Gastrocnemius medialis (tissue), 3 donors: ENCODE data around the gene CFHR5.

DNA sequence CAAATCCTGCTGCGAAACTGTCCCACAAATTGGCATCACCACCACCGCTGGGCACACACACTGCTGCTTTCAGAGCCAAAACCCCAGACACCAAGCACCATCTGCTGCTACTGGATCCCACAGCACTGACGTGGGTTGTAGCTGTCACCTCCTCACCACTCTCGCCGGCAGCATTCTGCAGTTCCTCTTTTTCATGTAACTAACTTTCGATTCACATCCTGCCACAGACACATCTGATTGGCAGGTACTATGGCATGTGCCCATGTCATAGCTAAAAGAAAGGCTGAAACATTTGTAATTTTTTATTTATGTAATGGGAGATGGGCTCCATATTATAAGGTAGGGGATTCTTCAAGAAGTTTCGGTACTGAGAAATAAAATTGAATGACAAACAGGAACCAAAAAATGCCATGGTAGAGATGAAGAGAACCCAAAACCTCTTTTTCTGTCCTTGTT, 26.8 kb upstream of the RGS13 start:
- PRO-cap: no peak
- RAMPAGE, long total RNA, 3 experiments: no peak in any of the 3 experiments

DNA sequence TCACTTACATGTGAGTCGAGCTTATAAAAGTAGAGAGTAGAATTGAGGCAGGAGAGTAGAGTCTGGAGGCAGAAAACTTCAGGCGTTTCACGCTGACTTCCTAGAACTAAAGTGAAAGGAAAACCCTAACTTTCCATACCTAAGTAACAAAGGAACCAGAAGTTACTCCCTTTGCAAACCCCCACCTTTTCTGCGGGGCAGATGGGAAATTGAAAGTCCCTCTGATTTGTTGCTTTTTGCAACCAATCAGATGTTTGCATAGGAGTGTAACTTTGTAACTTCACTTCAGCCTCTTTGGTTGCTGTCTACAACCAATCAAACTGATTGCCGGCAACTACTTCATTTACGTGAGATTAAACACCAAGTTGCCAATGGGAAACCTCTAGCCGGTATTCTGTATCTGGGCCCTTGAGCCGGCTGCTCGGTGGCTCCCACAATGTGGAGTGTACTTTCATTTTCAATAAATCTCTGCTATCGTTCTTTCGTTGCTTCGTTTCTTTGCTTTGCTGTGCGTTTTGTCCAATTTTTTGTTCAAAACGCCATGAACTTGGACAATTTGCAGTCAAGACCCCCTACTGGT, 69.4 kb upstream of the RGS2 start:
- PRO-cap: no peak
- RAMPAGE, long total RNA, 3 experiments: no peak in any of the 3 experiments

DNA sequence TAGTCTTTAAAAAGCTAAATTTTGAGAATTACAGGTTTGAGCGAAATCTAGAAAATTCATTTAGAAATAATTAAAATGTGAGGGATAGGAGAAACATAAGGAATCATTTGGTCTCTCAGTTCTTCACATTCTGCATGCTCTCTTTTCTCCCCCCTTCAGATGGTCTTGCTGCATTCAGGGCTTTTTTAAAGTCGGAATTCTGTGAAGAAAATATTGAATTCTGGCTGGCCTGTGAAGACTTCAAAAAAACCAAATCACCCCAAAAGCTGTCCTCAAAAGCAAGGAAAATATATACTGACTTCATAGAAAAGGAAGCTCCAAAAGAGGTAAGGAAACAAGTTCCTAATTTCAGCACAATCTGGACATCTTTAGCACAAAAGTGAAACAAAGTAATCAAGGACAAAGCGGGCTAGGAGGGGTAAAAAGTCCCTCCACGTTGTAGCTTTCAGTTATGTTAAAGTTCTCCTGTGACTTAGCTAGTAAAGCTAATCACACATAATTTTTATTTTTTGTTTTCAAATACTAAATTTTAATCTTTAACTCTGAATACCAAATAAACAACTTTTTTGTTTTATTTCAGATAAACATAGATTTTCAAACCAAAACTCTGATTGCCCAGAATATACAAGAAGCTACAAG, 2.1 kb downstream of the RGS2 start:
- PRO-cap: no peak
- RAMPAGE, long total RNA, 3 experiments: no peak in any of the 3 experiments

DNA sequence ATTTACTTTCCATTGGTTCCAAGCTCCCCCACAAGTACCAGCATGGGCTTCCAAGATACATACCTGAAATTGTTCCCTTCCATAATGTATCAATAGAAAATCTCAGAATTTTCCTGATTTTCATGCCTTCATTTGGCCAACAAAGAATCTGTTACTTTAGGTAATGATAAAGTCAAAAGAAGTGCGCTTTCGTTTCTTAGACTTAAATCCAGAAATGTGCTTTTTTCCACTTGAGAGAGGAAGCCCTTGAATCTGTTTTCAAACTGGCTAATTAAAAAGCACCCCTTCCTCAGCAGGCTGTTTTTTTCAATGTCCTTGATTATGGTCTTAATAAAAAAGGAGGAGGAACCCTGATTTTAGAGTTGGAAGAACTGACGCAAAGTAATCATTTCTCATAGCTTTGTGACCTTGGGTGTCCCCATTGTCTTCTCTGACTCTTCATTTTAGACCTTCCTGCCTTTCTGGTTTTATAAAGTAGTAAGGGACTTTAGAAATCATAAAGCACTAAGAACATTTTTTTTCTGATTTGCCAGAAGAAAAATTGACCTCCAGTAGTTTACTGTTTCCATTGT, 3.9 kb downstream of the RGS2 start:
- PRO-cap: no peak
- RAMPAGE, long total RNA, 3 experiments: no peak in any of the 3 experiments

DNA sequence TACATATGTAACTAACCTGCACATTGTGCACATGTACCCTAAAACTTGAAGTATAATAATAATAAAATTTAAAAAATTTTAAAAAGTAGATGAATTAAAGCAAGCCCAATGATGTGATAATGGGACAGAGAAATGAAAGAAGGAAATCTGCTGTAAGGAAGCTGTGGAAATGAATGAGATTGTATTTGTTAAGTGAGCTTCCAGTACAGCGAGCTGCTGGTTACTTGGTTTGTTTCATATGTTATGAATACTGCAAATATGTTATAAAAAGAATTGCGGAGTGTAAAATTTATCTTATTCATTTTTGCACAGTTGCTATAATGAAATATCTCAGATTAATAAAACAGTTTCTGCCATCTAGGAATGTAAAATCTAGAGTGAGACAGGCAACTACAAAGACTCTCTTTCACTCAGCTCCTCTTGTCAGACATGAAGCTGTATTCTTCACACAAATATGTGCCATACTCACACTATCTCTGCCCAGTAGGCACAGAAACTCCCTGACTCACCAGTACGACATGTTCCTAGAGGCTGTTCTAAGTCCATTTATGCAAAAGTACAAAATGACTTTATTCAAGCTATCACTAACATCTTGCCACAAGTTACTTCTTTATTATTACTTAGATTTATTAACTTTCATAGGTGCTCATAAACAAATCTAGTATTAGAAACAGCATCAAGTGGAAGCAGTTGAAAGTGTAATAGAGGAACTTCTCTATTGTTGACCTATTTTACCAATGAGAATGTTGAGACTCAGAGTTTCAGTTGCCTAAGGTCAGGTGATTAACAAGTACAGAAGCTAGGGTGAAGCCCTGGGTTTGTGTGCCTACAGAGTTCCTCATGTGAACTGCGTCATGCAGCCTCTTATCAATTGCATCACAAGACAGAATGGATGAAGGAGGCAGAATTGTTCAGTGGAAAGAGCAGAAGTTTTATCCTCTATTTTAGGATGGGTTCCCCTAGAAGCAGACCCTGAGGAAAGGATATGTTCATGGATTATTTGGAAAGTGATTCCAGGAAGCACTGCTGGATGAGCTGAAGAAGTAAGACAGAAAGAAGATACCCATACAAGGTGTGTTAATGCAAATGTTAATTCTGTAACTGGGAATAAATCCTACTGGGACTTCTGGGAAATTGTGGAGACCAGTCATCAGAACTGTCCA, 98.8 kb downstream of the RGS2 start:
- PRO-cap: no peak
- RAMPAGE, long total RNA, 3 experiments: no peak in any of the 3 experiments

DNA sequence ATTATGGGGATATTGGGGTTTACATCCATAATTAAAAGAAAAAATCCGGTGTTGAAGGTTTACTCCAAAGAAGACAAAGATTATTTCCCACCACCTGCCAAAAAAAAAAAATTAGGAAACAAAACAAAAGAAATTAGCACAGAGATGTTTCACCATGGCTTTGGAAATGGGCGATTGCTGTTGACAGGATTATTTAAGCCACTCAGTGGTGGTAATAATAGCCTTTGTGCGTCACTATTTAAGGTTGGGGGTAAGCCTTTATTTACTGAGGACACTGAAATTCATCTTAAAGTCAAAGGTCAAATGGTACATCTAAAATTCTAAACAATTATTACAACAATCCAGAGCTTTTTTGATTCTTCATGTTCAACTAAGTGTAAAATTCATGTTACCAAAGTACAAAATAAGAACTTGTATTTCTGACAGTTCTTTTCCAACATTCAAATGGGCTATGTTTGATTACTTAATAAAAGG, 713 bp upstream of the GLRX2 start:
- PRO-cap: no peak
- RAMPAGE, long total RNA, 3 experiments: no peak in any of the 3 experiments

DNA sequence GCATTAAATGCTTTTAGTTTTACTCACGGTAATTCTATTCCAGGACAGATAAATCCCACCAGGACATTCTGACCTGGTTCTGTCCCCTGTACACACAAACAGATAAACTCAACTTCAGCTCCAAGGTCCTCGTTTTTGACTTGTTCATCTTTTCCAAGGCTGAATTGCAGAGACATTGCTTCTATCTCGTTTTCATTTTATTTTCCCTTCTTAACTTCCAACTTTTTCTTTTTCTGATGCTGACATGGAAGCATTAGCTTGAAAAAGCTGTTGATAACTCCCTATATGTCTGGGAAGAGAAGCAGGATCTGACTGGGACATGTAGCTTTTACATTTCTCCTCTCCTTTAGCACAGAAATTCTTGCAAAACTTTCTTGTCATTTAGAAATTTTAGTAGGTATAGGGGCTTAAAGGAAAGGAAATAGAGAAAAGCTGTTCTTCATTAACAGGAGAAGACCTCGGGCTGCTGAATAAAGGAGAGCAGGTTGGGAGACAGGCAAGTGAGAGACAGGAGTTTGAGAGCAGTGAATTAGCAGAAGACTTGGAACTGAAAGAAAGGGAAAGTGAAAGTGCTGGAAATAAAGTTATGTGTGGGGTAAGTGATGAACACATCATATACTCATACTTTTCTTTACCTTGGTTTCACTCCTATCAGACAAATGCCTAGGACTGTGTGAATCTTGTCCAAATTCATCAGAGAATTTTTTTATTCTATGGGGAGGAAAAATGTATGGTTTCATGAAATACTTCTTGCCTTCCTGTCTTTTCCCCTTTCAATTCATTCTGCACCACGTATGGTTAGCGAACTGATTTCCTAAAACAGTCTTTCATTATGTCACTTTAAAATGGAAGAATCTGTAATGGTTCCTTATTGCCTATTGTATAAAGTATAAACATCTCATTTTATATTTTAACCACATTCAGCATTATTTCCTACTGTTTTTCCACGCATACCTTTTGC, 231.9 kb upstream of the B3GALT2 start:
- PRO-cap: no peak
- RAMPAGE, long total RNA, 3 experiments: no peak in any of the 3 experiments

DNA sequence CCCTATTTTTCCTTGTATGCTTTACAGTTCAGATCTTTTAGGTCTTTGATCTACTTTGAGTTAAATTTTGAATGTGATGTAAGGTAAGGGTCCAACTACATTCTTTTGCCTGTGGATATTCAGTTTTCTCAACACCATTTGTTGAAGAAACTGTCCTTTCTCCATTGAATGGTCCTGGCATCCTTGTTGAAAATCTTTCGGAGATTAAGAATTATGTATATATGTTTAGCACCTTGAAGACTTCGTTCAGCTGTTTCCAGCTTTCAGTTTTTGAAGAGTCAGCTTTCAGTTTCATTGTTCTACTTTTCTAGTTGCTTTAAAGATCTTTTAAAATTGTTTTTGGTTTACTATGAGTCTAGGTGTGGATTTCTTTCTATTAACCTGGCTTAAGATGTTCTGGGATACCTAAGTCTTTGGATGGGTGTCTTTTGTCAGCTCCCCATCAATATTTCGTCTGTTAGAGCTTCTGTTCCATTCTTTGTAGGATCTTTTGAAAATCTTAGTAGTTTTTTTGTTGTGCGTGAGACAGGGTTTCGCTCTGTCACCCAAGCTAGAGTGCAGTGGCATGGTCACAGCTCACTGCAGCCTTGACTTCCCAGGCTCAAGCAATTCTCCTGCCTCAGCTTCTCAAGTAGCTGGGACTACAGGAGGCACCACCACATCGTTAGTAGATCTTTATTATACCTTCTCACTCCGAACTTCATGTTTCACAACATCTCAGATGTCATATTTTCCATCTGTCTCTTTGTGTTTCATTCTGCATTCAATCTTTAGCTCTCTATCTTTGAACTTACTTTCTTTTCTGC, 353.4 kb upstream of the B3GALT2 start:
- PRO-cap: no peak
- RAMPAGE, long total RNA, 3 experiments: no peak in any of the 3 experiments

- PRO-cap: no peak
- RAMPAGE, long total RNA, 3 experiments: no peak in any of the 3 experiments
Observed at GRCh38 chr1:193549059-193549534, 362.7 kb upstream of the B3GALT2 start.

DNA sequence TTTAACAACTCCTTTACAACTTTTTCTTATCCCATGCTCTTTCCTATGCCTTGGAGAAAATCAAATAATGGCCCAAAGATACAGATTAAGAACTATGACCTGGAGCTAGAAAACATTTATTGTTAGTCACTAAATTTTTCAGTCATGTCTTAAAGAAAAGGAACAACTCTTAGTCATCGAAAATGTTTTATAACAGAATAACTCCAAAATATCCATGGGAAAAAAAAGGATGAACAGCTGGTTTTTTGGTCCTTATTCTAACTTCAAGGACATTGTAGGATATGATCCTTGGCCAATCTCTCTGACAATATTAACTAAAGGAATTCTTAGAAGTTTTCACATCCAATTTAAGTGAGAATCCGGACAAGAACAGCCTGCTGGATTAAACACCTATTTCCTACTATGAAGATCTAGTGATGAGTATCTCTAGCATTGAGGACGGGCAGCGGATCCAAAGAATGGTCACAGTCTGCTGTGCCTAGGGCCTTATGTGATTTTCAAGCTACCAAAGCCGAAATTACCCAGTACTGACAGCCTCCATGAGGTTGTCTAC, 1696.7 kb downstream of the KCNT2 start:
- PRO-cap: no peak
- RAMPAGE, long total RNA, 3 experiments: no peak in any of the 3 experiments

DNA sequence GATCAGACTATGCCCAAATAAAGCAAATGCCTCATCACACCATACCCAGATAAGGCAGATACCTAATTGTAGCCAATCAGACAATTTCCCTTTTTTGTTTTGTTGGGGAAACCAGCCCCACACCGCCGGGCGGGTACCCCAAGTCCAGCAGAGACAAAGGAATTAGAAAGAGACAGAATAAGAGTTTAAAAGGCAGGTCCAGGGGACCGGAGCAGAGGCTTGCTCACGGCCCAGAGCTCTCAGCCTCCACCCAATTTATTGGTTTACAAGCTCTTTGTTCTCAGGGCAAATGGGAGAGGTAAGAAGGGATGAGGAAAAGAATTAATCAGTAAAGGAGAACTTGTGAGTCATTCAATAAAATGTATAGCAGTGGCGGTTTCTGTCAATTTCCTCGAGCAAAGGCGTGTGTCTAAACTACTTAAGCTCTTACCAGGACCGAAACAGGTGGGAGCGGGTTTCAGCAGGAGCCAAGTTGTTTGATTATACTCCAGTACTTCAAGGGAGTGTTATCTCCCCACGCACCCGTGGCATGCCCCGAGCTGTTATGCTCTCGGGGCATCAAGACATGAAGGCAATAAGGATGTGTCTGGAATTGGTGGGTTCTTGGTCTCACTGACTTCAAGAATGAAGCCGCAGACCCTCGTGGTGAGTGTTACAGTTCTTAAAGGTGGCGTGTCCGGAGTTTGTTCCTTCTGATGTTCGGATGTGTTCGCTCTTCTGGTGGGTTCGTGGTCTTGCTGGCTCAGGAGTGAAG, 886.7 kb downstream of the KCNT2 start:
- PRO-cap: no peak
- RAMPAGE, long total RNA, 3 experiments: no peak in any of the 3 experiments

DNA sequence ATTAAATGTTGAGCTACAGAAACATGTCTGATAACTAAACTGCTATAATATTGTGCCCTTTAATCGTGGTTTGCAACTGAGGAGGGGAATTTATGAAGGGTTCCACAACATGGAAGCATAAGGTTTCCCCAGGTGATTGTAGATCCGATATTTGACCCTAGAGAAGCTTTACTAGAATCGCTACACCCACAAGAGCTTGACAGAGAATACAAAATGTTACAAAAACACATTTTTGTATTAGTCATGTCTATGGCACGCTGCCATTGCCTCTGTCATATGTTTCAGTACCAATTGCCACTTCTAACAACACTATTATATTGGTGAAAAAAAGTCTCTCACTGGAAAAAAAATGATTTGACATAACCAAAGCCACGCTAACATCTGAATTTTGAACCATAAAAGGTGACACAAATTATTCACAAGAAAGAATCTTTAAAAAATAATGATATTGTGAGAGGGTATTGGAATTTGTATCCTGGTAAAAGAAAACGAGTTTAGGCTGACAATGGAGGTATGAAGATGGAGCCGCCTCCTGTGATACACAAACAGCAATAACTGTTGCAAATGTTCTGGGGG, 214.5 kb downstream of the KCNT2 start:
- PRO-cap: no peak
- RAMPAGE, long total RNA, 3 experiments: no peak in any of the 3 experiments

DNA sequence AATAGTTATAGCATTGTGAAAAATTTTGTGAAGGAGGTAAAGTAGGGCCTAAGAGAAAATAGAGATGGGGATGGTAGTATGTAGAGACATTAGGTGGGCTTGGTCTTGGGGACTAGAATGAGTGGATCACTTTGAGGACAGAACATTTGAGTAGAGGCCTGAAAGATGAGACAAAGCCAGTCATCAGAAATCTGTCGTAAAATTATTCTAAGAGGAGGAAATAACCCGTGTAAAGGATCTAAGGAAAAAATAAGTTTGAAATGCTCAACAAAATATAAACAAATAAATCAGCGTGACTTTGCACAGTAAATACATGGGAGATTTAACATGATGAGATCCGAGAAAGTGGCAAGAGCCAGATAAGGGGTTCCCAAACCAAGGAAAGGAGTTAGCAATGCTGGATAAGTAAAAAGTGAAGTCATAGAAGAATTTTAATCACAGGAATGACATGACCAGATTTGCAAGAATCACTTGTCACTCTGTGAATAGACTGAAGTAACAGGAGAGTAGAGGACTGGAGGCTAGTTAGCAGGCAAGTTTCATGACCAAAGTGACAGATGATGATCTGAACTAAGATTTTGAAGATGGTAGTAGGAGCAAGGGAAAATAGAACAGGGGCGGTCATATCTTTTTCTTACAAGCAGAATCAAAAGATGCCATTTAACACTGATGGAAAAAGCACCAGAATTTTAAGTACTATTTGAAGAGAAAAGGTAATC, 8.3 kb downstream of the CFH start:
- PRO-cap: no peak
- RAMPAGE, long total RNA, 3 experiments: no peak in any of the 3 experiments

DNA sequence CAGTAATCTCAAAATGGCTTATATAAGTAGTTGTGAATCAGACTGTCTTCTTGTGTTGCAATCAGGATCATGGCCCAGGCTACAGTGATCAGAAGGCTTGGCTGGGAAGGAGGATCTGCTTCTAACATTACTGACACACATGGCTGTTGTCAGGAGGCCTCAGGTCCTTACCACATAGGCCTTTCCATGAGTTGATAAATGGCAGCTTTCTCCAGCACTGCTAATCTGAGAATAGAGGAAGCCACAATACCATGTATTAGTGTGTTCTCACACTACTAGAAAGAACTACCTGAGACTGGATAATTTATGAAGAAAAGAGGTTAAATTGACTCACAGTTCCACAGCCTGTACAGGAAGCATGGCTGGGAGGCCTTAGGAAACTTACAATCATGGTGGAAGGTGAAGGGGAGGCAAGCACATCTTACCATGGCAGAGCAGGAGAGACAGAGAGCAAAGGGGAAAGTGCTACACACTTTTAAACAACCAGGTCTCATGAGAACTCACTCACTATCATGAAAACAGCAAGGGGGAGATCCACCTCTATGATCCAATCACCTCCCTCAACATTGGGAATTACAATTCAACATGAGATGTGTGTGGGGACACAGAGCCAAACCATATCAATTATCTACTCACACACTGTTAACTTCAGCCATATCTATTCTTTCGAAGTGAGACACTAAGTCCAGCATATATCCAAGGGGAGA, 33.9 kb downstream of the CFH start:
- PRO-cap: no peak
- RAMPAGE, long total RNA, 3 experiments: no peak in any of the 3 experiments

DNA sequence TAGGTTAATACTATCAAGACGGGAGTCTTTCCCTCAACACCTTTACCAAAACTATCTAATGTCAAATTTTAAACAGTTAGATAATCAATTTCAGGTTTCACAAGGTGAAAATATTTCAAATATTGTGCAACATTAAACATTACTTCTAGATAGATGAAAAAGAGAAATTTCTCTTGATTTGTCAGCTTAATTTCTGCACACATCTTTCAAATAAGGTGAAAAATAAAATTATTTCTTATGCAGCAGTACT, 3.8 kb downstream of the CFHR1 start:
- PRO-cap: no peak
- RAMPAGE, long total RNA, 3 experiments: no peak in any of the 3 experiments

- PRO-cap: no peak
- RAMPAGE, long total RNA, 3 experiments: no peak in any of the 3 experiments
Observed at GRCh38 chr1:196907878-196908227, 20.0 kb downstream of the CFHR4 start.

DNA sequence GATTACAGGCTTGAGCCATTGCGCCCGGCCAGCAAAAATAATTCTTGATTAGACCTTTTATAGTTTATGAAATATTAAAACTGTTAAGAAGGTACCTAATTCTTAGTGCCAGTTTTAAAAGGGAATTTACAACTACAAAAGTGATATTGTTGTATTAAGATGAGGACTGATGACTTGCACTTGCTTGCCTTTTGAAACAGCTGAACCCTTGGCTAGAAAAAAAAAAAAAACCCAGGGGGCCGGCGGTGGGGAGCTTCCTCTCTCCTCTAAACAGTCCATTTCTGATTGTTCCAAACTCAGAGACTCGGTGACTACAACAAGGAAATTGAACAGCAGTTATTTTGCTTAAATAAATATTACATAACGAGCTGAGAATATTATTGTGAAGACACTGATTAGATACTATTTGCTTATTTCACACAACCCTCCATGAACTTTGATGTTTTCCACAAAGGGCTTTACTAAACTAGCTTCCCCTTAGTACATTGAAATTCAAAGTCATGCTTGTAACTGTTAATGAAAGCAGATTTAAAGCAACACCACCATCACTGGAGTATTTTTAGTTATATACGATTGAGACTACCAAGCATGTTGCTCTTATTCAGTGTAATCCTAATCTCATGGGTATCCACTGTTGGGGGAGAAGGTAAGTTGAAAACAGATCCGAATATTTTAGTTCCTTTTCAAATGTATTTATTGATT, at the start of gene CFHR5:
TSS of gene CFHR5 (plus strand) at position 480 of the 702 bp plus-strand sequence.
- PRO-cap: no peak
- RAMPAGE, long total RNA, 3 experiments: no peak in any of the 3 experiments

- PRO-cap: no peak
- RAMPAGE, long total RNA, 3 experiments: no peak in any of the 3 experiments
Observed at GRCh38 chr1:197103266-197104297, 36.5 kb upstream of the F13B start.

DNA sequence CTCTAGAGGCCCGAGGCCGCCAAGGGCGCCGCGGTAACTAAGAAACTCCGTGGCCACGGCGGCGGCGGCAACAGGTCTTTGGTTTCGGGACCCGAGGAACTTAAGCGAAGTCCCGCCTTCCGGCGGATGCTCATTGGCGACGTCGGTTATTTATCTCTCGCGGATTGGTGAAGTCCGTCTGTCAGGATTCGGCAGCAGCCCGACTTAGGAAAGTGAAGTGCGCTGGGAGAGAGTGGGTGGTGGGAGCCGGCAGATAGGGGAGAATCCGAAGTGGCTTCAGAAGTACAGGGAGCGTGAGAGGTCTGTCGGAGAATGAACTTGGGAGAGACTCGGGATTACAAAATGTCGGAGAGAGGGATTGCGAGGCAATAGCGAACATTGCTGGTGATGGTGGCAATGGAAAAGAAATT, 718 bp downstream of the NEK7 start:
- PRO-cap: bidirectional peak, plus-strand start at position 177 of the sequence, minus-strand start at position 102 of the sequence
- RAMPAGE, long total RNA, 3 experiments: no peak in any of the 3 experiments

DNA sequence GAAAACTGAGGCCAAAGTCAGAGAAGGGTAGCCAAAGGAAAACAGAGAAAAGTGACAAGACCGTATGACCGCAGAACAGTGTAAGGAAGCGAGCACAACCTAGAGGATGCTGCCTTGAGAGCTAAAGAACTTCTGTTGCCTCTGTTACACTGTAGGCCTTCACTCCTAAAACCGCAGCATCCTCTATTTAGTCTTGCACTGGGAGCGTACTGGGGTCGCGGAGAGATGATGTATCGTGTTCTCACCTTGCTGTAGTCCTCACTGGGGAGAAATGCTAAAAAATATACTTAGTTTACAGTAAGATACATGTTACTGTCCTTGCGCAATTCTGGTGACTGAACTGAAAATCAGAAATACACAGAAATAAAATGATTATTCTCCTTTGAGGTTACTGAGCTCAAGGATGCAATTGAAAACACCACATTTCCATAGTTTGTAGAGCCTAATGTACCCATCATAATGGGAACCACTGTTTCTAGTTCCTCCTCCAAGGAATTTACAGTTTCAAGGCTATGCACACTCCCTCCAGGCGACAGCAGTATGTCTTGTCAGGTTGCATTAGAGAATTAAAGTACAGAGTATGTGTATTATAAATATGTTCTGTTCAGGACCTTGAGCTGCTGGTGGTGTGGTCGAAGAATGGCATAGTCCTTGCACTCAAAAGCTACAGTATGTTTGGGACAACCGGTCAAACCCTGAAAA, 1.3 kb downstream of the NEK7 start:
- PRO-cap: no peak
- RAMPAGE, long total RNA, 3 experiments: no peak in any of the 3 experiments